Rectum (tissue), 1 donor: ENCODE measurements around a stretch of chr12.

GRCh38 chr12:11753567-11754022, 104.1 kb downstream of the ETV6 start:
- PRO-cap, result no peak

GRCh38 chr12:11797902-11798605, 148.6 kb downstream of the ETV6 start:
- PRO-cap, result no peak

DNA sequence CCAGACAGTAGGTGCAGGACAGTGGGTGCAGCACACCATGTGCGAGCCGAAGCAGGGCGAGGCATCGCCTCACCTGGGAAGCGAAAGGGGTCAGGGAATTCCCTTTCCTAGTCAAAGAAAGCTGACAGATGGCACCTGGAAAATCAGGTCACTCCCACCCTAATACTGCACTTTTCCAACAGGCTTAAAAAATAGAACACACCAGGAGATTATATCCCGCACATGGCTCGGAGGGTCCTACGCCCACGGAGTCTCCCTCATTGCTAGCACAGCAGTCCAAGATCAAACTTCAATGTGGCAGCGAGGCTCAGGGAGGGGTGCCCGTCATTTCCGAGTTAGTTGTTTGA, 161.5 kb upstream of the BCL2L14 start:
- PRO-cap, result unidirectional peak, minus-strand start at position 291 of the sequence

GRCh38 chr12:12120822-12121311, 50.1 kb downstream of the BCL2L14 start:
- PRO-cap, result no peak

DNA sequence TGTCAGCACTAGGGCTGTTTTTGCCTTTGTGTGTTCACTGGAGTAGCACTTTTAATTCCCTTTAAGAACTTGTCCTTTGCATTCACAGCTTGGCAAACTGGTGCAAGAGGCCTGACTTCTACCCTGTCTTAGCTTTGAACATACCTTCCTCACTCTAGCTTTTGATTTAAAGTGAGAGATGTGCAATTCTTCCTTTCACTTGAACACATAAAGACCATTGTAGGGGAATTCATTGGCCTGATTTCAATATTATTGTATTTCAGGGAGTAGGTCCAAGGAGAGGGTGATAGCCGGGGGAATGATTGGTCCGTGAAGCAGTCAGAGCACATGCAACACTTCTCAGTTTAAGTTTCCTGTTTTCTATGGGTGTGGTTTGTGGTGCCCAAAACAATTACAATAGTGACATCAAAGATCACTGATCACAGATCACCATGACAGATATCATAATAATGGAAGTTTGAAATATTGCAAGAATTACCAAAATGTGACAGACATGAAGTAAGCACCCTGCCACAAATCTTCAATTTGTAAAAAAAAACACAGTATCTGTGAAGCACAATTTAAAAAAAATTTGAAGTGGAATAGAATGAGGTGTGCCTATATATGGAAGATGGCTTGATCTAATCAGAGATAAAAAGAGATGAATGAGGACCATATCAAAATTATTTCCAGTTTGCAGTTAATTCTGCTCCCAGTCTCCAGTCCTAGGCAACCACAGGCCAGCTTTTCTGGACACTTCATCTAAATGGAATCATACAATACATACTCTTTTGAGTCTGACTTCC, 23.1 kb downstream of the BORCS5 start:
- PRO-cap, result unidirectional peak, minus-strand start at position 300 of the sequence

GRCh38 chr12:12403150-12404363, 46.7 kb downstream of the BORCS5 start:
- PRO-cap, result unidirectional peak, minus-strand start at chr12:12403635; unidirectional peak, minus-strand start at chr12:12403707; unidirectional peak, plus-strand start at chr12:12404116; unidirectional peak, plus-strand start at chr12:12404196

DNA sequence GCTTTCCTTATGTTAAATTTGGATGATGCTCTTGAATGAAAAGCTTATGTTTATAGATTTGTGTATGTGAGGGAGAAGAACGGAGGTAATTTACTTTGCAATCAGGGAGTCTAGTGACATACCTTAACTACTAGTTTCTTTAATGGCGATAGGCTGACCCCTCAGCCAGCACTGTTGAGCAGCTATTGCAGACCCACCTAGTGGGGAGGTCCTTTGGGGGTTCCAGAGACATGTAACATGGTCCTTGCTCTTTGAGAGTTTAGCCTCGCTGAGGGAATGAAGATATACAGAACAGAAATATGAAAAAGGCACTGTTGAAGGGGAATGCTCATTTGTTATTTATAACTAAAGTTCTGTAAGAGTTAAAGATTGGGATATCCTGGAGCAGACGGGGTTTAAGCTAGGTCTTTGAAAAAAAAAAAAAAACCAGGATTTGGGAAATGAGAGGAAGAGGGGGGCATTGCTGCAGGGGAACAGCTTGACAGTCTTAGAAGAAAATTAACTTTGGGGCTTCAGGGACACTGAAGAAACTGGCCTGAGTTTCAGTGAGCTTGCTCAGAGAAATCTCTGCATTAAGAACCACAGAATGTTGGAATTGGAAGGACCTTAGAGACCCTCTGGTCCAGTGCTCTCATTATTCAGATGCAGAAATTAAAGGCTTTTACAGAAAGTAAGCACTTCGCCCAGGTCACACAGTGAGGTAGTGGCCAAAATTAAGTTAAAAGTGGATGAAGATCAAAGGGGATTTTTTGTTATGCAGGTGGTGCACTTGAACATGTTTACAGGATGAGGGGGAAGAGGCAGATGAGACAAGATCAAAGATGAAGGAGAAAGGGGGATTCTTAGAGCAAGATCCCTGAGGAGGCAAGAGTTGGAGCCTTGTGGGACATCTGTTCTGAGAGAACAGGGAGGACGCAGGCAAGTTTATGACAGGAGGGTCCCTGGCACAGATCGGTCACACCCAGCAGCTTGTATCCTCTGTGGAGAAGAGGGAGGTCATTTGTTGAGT, 83.6 kb downstream of the BORCS5 start:
- PRO-cap, result no peak

- PRO-cap, result no peak
Observed at GRCh38 chr12:12450842-12451260, 94.0 kb downstream of the BORCS5 start.

DNA sequence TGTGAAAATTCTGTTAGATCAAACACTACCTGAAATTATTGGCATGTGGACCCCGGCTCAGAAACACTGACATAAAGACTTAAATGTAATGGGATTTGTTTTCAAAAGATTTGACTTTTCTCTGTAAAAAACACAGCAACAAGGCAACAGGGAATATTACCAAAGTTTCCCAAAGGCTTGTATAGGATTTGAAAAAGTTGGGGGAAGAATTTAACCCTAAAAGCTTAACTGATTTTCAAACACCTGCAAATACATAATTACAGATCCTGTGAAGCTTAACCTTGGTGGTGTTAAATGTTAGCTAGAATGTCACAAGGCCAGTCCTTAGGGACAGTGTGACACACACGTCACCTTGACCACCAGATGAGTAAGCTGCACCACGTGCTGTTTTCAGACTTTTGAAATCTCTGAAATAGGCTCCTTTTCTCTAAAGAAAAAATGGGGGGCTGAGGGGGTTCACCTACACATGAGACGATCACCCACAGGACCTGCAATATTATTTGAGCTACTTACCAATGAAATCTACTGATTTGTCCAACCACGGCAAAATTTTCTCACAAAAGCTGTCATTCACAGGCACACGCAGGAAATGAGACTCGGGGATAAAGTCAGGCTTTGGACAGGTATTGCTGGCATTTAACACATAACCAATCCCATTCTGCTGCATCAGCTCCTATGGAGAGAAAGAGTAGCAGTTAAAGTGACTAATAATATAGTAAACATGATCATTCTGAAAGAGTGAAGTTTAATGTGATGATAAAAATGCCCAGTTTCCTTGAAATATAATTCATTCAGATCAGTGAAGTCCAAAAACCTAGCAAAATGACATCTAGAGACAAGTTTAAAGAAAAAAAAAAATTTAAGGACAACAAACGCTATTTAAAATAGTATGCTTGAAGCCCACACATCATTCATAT, 75.9 kb downstream of the DUSP16 start:
- PRO-cap, result no peak

- PRO-cap, result bidirectional peak, plus-strand start at chr12:12558785, minus-strand start at chr12:12558613
Observed at GRCh38 chr12:12558316-12559594, 3.9 kb downstream of the DUSP16 start.

DNA sequence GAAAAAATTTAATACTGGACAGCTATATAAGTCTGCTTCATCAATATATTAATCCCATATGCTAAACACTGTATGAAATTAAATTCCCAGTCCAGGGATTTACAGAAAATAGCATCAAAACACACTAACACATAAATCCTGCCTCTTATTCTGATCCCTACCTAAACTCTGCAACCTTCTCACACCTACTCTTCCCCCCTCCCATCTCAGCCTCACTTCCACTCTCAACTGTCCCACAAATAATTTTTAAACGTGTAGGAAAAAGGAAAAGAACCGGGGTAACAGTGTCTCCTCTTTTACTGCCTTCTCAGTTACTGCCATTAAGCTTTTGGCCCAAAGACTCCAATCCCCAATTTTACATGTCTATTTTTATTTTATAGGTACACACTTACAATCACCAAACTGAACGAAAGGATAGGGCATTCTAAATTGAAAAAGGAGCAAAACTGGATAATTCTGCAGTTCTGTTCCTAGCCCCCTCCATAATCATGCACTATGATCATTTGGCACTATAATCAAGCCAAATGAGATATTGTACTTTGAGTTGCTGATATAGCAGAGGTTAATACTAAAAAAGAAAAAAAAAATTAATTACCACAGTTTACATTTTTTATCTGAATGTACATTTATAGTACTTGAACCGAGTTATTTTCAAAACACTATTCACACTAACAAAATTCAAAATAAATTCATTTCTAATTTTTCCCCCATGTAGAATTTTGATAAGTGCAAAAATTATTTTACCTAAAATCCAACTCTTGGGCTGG, 2.8 kb downstream of the DUSP16 start:
- PRO-cap, result no peak

DNA sequence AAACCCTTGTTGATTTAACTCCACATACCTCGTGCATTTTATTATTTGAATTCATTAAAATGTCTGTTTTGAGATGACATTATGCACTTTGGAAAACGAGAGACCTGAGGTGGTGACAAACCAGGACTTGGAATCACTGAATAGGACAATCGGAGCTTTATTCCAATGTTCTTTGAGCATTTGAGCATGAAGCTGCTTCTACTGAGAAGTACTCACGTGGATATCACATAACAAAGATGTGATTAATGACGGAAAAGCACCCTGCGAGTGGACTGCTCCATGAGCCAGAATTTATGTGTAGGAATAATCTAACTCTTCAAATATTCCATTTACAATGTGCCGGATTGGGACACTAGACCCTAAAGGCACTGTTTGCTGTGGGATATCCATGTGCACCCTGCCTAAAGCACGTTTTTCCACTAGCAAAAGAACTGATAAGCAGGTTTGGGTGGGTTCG, 820 bp upstream of the DUSP16 start:
- PRO-cap, result no peak

DNA sequence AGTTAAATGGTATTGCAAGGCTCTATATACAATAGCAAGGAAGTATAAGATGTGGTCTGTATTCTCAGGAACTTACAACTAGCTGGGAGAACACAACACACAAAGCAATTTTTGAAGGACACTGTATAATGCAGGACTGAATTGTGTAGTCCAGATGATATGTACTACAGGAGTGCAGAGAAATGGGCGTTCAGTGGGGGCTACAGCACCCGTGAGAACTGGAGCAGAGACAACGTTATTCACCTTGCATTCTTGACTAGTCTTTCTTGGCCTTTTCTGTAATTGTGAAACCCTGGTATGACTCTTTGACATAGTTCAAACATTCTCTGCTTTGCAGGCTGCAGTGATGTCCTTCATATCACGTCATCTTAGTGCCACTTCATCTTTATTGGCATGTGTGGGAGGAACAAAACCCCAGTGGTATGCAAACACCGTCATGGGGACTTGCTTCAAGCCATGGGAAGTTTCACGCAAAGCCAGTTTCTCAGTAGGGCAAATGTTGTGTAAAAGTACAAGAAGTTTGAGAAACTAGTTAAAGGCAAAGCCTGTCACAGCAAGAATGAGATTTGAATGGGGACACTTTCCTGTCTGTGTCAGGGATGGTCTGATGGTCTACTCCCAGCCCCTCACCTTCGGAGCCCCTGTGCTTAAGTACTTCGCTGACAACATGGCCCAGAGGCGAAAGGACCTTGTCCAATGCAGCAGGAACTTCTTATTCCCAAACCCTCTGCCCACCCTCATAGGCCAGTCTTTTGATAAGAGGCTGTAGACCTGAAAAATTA, 20.2 kb upstream of the DUSP16 start:
- PRO-cap, result no peak

DNA sequence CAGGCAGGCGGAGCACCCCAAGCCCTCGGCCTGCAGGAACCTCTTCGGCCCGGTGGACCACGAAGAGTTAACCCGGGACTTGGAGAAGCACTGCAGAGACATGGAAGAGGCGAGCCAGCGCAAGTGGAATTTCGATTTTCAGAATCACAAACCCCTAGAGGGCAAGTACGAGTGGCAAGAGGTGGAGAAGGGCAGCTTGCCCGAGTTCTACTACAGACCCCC, 636 bp downstream of the CDKN1B start:
- PRO-cap, result bidirectional peak, plus-strand start at position 70 of the sequence, minus-strand start at position 32 of the sequence

- PRO-cap, result bidirectional peak, plus-strand start at chr12:12787596, minus-strand start at chr12:12787622
Observed at GRCh38 chr12:12787219-12788033, 2.0 kb downstream of the APOLD1 start.

- PRO-cap, result no peak
Observed at GRCh38 chr12:12788149-12788574, 2.7 kb downstream of the APOLD1 start.

DNA sequence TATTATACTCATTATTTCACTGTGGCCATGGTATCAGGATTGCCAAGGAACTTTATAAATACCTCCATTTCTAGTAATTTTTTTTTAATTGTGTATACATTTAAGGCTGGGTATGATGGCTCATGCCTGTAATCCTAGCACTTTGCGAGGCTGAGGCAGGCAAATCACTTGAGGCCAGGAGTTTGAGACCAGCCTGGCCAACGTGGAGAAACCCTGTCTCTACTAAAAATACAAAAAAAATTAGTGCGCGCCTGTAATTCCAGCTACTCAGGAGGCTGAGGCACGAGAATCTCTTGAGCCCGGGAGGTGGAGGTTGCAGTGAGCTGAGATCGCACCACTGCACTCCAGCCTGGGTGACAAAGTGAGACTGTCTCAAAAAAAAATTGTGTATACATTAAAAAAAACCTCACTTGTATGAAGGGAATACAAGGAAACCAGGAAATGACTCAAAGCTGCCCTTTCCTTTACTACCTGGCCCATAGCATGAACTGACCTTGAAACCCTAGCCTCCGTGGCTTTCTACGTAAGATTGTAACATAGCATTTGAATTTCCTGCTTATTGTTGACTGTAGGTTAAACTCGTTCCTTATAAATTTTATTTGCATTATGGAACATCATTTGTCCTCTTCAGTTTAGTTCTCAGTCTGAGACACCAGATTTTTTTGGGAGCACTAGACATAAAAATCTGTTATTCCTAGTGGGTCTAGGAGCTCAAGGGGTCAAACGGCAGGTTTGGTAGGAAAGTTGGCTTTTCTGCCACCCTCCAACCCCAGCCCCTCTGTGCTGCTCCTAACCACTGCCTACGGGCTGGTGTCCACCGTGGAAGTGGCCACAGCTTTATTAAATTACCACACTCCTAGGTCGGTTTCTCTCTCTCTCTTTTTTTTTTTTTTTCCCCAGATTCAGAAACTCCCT, 9.2 kb upstream of the DDX47 start:
- PRO-cap, result bidirectional peak, plus-strand start at position 595 of the sequence, minus-strand start at position 473 of the sequence

- PRO-cap, result no peak
Observed at GRCh38 chr12:12809135-12809479, 4.0 kb upstream of the DDX47 start.

GRCh38 chr12:13116888-13117280, 13.4 kb upstream of the GSG1 start:
- PRO-cap, result no peak

DNA sequence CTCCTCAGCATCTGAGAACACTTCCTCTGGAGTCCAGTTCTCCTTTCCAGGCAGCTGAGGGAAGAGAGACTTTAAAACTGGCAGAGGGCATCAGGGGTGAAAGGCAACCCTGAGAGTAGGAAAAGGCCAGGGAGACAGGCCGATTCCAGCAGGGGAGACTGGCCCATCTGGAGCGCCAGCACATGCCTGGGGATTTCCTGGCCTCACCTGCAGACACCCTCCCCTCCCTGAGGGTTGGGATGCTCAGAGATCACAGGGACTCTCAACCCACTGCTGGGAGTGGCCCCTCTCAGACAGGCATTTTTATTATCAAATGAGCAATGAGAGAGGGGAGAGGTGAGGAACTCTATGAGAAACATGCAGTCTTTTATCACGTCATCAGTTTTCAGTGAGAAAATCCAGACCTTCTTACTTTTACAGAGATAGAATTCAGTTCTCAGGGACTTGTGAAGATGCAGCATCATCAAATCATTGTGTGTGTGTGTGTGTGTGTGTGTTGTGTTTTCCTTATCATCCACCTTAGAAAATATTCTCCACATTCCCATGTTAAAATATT, 1.8 kb upstream of the EMP1 start:
- PRO-cap, result no peak